Panc1 (cell line): ENCODE data around the genes NAP1L2 and MAGEE2.

GRCh38 chrX:72459080-72459365 lies 113.6 kb downstream of the HDAC8 start:
- RRBS, 2 experiments = no CpG with 5 or more reads among the region's 2 CpGs

DNA sequence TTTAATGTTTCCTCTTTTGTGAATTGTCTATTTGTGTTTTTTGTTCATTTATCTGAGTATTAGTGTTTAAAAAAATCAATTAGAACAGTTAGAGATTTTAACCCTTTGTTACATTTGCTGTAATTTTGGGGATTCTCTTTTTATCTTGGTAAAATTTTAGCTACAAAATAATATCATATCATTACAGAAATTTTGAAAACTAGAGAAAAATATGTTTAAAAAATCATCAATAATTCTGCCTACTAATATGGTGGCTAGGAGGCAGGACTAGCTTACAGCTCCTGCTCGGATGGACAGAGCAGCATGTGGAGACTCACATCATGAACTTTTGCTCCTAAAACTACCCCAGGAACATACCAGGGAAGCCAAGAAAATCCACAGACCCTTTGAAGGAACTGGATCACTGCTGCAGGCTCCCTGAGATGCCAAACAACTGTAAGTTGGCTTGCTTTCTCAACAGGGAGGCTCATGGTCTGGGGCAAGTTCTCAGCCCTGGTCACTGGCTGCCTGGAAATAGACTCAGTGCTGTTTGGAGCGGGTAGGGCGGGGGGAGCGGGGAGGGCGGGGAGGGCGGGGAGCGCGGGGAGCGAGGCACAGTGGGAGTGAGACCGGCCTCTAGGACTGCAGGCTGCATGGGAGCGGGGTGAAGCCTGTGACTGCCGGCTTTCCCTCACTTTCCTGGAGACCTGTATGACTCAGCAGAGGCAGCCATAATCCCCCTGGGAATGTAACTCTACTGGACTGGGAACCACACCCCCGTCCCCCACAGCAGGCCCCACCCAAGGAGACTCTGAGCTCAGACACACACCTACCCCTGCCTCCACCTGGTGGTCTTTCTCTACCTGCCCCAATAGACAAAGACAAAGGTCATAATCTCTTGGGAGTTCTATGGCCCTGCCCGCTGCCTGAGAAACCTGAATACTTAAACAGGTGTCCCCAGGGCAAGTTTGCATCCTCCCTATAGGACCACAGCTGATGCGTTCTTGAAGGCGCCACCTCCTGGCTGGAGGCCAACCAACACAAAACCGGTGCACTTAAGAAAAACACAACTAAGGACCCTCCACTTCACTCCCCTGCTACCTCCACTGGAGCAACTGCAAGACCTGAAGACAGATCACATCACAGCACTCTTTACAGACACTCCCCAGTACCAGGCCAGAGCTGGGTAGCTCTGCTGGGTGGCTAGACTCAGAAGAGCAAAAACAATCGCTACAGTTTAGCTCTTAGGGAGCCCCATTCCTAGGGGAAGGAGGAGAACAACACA lies 18.3 kb downstream of the HDAC8 start:
- RRBS, 2 experiments = 95 to 96% methylated on average over 2 of the region's 18 CpGs

- RRBS, 2 experiments = 2 to 8% methylated on average over 10 of the region's 50 CpGs
Observed at GRCh38 chrX:73214128-73215412, at the start of gene NAP1L2. Gene NAP1L2 (minus strand): TSS chrX:73214851.

GRCh38 chrX:73852040-73852507 lies 289.1 kb downstream of the CHIC1 start:
- RRBS, 2 experiments = no CpG with 5 or more reads among the region's 17 CpGs

- RRBS, 2 experiments = no CpG with 5 or more reads among the region's 11 CpGs
Observed at GRCh38 chrX:74076056-74077228, 227.5 kb upstream of the ZCCHC13 start.

- RRBS, 2 experiments = no CpG with 5 or more reads among the region's 6 CpGs
Observed at GRCh38 chrX:74205439-74206032, 98.4 kb upstream of the ZCCHC13 start.

- RRBS, 2 experiments = no CpG with 5 or more reads among the region's 2 CpGs
Observed at GRCh38 chrX:74238605-74239784, 65.0 kb upstream of the ZCCHC13 start.

DNA sequence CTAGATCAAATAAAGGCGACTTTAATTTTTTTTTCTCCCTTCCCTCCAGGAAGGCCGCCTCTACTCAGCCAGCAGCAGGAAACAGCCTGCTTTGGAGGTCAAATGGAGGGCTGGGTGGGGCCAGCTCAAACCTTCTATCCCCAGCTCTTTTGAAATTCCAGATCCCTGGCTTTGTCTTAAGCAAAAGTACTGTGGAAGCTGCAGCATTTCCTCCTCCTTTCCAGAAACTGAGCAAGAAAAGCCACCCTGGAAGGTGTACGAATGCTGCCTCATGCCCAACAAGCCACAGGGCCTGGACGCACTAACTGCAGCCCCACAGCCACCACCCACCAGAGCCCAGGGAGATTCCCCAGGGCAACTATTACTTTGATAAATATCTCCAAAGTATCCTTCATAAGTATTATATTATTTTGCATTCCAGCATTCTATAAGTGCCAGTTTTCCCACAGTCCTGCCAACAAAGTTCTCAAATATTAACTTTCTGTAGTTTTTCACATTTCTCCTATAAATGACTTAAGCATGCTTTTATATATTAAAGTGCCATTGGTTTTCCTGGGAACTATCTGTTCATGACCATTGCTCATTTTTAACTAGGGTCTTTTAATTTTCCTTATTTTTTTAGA lies 55.0 kb upstream of the ZCCHC13 start:
- RRBS, 2 experiments = no CpG with 5 or more reads among the region's 4 CpGs

DNA sequence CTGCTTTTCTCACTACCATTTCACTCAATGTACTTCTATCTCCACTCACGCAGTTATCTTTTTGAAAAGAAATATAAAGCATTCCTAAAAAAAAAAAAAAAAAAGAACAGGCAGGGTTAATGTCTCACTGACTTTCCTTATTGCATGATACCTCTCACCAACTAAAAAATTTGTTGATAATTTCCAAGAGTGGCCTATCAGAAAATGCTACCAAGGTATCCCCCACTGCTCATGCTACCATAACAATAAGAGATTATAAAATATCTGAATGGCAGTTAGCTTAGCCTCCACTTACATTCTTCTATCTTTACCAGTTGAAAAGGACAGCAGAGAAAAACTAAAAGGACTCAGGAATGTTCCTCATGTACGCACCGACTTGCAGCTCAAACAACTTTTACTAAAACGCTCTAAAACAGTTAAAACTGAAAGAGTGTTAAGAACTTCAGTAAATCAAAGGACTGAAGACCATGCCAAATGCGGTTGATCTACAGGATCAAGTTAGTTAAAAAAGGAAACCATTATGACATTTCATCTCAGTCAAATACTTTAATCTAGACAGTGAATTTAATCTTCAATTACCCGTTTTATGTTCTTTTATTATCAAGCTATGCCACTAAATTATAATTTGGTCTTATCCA lies 6.0 kb downstream of the RLIM start:
- RRBS, 2 experiments = no CpG with 5 or more reads among the region's 6 CpGs

DNA sequence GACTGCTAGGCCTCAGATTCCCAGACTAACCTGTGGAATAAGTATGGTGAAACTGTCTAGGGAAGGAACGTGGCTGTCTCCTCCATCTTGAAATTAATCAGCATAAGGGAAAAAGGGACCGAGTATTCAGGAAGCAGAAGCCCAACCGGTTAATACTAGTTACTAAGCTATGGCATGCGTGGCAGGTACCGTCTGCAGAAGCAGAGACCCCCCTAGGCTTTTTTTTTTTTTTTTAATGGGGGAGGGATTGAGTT lies 1.1 kb downstream of the RLIM start:
- RRBS, 2 experiments = no CpG with 5 or more reads among the region's 5 CpGs

DNA sequence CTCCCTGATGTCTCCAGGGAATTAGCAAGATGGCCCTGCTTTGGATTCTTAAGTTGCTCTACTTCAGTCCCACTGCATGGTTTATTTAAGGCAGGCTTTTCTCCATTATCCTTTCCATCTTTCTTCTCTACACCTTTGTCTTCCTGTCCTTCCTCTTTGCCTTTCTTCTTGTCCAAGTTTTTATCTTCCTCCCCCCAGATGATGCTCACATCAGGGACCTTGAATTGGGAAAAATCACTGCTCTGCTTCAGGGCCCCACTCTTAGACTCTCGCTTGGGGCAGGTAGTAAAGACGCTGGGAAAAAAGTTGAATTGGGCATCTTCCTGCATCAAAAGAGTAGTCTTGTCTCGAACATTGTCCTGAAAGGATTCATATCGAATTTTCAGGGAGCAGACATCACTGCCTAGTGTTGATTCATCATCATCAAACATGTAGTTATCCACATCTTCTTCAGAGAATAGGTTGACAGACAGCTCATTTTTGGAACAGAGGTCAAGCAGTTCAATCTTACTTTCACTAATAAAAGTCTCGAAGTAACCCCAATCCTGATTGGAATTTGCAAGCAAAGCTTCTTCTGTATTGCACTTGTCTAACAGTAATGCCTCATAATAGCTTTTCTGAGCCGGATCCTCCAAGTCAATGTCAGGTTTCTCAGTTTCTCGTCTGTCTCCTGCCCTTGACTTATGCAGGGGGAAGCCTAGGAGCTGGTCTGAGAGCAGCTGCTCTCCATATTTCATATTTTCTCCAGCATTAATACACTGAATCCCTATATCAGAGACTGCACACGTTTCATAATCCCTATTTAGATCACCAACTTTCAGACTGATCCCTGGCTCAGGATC lies 129.0 kb upstream of the RLIM start:
- RRBS, 2 experiments = no CpG with 5 or more reads among the region's 8 CpGs

- RRBS, 2 experiments = no CpG with 5 or more reads among the region's 24 CpGs
Observed at GRCh38 chrX:75784946-75785437, at the start of gene MAGEE2. Gene MAGEE2 (minus strand): TSS chrX:75785254.

- RRBS, 2 experiments = no CpG with 5 or more reads among the region's 4 CpGs
Observed at GRCh38 chrX:75884760-75885047, 99.7 kb upstream of the MAGEE2 start.

GRCh38 chrX:76174705-76175100 lies 1.8 kb downstream of the PBDC1 start:
- RRBS, 2 experiments = no CpG with 5 or more reads among the region's 1 CpG

- RRBS, 2 experiments = no CpG with 5 or more reads among the region's 11 CpGs
Observed at GRCh38 chrX:76429855-76430664, 2.5 kb downstream of the MAGEE1 start.

DNA sequence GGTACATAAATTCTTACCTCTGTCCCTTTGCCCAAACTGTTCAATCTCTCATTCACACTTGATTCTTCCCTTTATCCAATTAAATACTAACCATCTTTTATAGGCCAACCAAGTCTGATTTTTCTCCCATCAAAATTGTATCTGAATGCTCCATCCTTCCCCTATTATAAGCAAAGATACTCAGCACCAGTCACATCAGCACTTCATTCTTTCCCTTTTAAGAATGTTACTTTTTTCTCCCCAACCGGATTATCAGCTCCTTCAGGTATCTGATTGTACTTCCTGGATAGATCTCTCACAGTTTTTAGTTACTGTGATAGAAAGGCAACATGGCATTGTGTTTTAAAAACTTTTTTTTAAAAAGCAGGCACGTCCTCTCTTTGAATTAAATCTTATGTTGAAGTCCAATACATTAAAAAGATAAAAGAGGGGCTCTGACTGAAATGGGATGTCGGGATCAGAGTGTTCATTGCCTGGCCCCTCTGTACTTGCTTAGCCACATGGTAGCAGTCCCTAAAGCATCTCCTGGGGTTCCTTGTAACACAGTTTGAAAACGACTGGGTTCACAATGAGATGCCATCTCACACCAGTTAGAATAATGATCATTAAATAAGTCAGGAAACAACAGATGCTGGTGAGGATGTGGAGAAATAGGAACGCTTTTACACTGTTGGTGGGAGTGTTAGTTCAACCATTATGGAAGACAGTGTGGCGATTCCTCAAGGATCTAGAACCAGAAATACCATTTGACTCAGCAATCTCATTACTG lies 107.6 kb downstream of the FGF16 start:
- RRBS, 2 experiments = no CpG with 5 or more reads among the region's 6 CpGs

DNA sequence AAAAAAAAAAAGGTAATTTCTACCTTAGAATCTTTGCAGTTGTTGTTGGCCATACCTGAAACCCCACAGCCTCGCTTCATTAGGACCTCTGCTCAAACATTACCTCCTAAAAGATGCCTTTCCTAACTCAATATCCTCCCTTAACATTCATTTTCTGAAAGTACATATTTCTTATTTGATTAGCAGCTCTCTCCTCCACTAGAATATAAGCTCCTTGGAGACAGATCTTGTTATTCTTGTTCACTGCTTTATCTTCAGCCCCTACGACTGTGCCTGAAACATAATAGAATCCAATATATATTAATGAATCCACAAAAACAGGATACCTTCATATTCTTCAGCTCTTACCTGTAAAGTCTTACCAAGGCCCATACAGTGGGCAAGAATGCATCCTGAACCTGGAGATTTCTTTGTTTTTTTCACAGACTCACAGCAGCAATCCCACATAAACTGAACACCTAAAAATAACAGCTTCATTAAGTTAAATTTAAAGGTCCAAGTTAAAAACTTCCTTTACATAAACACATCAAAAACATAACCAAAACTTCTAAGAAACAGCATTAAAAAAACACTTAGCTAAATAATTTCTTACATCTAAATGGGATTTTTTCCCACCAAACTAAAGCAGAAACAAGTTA lies 151.7 kb downstream of the ATRX start:
- RRBS, 2 experiments = no CpG with 5 or more reads among the region's 2 CpGs

GRCh38 chrX:77845980-77846539 lies 49.2 kb downstream of the MAGT1 start:
- RRBS, 2 experiments = no CpG with 5 or more reads among the region's 10 CpGs

DNA sequence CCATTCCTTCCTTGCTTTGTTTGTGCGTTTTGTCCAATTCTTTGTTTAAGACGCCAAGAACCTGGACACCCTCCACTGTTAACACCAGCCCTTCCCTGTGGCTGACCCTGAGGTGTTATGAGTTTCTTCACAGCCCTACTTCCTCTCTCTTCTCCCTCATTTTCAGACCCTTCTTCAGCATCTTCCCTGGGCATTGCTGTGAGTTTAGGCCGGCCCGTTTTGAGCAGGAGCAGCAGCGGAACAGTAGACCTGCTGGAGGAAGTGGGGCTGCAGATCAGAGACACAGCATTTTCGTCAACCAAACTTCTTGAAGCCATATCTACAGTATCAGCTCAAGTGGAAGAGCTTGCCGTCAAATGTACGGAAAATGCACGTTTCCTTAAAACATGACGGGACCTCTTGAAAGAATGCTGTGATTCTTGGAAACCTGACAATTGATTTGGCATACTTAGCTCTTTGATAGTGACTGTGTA lies 6.9 kb downstream of the PGAM4 start:
- RRBS, 2 experiments = no CpG with 5 or more reads among the region's 10 CpGs

GRCh38 chrX:78321762-78322228 lies 5.6 kb downstream of the CYSLTR1 start:
- RRBS, 2 experiments = no CpG with 5 or more reads among the region's 3 CpGs